Mesothelial cell of epicardium (in vitro differentiated cells): Measurements from ENCODE around the gene PCSK6.

DNA sequence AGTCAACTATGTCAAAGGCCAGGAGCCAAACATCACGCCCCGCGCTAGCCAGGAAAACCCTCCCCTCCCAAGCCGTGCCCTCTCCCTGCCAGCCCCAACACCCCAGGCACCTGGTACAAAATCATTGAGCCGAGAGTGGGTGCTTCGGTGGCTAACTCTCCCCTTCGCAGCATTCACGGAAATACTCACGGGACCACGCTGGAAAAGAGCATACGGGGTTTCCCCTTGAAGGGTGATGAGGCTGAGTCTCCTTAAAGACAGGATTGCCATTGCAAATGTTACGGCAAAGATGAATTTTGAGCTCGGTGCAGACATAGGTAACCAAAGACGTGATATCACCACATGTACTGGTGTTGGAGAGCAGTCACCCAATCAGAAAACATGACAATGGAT lies 123.1 kb upstream of the MEF2A start:
- PRO-cap = no peak

GRCh38 chr15:99498995-99499341 lies 66.8 kb upstream of the MEF2A start:
- PRO-cap = no peak

DNA sequence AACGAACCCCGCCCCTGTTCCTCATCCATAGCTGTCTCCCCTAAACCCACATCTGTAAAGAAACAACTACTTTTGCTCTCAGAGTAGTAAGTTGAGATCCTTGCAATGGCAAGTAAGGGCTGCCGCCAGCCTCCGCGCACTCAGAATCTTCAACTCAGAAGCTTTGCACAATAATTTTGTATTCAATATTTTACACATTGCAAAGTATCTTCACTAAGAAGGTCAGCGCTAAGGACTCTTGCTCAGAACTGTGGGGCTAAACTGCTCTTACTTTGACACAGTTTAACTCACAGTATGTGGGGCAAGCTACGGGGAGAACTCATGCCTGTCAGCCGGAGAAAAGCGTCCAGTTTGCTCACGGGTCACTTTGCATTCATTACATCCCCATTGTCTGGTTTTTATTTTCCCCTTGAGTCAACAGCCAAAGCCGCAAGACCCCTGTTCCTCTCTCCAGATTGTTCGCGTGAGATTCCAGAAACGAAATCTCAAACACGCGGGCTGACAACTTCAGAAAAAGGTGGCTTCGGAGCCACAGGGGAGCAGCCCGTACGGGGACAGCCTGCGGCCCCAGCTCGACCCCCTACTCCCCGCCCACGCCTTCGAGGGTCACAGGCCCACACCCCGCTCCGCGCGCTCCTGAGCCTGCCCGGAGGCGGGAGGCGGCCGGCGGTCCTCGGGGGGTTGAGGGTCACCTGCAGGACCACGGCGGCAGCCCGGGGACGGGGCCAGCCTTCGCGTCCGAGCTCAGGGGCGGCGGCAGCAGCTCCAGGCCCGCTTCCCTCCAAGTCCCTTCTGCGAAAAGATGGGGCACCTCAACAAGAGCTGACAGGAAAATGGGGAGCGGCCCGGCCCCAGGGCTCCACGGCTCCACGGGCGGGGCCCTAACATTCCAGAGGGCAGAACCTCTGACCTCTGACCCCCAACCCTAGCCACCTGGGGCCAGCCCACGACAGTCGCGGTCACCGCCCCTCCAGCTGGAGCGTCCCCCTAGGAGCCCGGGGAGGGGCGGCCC lies 694 bp downstream of the LYSMD4 start:
- PRO-cap = no peak

DNA sequence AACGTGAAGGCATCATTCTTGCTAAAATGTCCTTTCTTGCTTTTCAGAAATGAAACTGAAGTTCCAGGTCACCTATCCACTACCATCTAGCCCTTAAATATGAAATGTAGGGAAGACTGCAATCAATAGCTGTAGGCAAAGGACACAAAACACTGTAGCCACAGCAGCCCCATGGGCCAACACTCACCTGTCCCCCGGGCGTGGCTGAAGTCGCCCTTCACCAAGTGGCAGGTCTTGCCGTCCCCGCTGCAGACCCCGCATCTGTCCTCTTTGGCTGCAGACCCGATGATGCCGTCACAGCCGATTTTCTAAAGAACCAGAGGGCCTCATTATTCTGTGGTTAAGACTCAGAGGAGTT lies 245.6 kb downstream of the ADAMTS17 start:
- PRO-cap = no peak

DNA sequence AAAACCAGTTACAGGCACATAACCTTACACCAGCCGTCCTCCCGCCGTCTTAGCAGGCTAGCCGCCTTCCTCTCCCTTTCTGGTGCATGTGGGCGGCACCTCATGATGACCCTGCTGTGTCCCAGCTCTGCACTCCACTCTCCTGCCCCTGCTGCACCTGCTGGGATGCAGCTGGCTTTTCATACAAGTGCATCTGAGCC lies 216.5 kb downstream of the ADAMTS17 start:
- PRO-cap = no peak

- PRO-cap = no peak
Observed at GRCh38 chr15:100349546-100350523, 8.1 kb upstream of the ADAMTS17 start.

- PRO-cap = no peak
Observed at GRCh38 chr15:100569508-100569864, 32.5 kb downstream of the LINS1 start.

DNA sequence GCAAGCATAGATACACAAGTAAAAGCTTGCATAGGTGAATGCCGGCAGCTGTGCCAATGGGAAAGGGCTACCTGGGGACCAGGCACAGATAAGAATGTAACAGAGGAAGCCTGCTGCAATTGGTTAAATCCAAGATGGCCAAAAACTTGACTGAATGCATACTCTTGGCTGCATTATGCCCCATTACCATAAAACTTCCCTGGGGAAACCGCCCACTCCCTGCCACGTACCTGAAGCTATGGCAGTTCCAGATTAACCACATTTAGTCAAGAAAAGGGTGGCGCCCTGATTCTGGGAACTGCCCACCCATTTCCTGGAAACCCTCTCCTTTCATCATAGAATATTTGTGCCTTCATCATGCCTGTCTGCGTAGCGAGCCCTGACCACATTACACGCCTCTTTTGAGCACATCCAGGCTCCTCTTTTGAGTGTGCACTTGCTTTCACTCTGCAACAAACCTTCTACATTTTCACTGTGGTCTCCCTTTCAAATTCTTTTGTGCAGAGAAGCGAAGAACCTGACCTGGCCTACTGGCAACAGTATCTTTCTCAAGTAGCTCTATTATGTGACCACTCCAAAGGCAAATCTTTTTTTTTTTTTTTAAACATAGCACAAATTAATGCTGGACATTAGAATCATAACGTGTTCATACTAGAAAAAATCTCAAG lies 5.2 kb downstream of the LINS1 start:
- PRO-cap = no peak

- PRO-cap = no peak
Observed at GRCh38 chr15:100600850-100601633, 942 bp downstream of the LINS1 start.

- PRO-cap = no peak
Observed at GRCh38 chr15:100686042-100686916, 83.9 kb downstream of the ASB7 start.

- PRO-cap = no peak
Observed at GRCh38 chr15:100733195-100733543, 130.8 kb downstream of the ASB7 start.

DNA sequence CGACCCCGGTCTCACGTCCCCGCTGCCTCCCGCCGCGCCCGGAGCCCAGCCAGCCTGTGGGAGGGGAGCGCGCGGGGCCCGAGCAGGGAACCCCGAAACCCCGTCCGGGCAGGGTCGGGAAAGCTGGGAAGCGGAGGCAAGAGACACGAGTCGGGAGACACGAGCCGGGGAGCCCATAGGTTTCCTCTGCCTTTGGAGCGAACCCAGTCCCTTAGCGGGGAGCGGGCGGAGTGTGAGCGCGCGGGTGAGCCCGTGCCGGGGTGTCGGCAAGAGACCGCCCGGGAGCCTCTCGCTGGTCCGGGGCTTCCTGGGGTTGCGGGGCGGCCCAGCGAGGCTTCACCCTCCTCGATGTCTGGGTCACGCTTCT lies 483 bp downstream of the LRRK1 start:
- PRO-cap = no peak

DNA sequence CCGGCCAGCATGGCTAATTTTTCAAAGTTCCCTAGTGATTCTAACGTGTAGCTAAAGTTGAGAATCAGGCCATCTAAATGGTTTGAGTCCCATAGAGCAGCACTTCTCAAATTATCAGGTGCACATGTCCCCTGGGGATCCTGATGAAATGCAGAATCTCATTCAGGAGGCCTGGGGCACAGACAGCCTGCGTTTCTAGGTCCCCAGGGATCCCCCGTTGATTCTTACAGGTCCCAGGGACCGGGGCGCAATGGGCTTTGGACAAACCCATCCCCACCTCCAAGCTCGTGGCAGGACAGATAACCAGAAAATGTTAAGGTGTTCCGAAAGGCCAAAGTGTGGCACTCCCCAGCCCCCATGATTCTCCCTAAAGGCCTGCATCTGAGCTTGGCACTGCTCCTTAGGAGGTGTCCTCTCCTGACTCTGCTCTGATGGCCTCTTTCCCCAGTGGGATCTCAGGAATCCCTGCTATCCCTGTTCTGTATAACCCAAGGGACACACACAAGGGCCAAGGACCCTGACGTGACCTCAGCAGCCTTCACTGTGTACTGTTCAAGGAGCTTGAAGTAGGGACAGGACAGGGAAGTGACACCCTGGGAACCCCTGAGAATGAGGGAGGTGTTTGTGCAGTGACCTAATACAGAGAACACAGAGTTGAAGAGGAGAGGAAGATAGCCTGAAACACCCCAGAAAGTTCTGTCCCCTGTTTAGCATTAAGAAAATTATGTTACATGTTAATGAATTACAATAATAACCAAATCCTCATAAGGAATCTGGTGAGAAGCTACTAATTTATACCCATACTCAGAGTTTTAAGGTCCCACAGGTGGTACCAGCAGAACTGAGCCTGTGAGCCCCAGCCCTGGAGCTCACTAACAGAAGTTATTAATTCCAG lies 8.1 kb downstream of the LRRK1 start:
- PRO-cap = no peak

DNA sequence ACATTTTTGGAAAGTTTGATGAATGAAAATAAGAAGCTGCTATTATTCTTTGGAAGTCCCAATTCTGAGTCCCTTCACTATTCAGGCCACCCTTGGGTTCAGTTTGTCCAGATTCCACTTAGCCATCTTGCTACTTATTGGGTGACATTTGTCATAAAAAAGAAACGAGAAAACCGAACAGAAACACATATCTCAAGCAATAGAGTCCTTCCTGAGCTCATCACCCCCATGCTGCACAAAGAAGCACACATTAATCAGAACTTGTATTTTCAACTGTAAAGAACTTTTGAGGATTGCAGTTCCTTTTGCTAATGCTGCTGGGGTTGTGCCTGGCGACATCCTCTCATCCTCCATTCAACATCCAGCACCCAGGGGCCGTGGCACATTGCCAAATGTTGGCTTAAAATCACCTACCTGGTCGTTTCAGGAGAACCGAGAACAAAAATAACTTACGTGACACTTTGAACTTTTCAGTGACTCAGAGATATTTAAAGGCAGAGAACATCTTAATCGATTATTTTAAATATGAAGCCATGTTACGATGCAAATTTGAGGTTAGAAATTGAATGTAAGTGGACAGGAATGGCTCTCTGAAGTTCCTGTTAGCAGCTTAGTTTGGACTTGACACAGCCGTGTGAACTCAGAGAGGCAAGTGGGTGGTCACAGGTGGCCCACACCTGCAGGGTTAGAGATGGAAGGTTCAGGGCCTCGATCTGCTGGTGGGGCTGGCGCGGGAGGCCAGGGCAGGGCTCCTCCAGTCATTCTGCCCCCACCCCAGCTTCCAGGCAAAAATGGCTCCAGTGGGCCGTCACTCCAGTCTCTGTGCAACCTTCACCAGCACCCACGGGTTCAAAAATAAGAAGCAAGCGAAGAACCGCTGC lies 12.0 kb downstream of the LRRK1 start:
- PRO-cap = no peak

DNA sequence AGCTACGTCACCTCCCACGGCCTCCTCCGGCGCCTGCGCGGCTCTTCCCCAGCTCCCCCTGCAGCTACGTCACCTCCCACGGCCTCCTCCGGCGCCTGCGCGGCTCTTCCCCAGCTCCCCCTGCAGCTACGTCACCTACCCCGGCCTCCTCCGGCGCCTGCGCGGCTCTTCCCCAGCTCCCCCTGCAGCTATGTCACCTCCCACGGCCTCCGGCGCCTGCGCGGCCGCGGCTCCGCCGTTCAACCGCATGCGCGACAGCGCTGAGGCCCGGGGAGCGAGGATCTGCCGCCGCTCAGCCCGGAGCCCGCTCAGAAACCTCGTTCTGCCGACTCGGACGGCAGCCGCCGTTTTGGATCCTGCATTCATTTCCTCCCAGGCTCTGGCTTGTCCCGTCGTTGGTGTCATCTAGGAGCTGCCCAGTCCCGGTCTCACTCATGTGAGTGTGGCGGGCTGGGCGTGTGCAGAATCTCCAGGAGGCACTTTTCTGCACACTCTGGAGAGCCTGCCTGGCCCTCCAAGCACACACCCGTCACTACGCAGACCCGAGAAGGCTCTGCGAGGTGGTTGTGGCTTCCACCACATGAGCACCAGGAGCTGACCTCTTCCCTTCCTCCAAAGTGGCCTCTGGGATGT lies 165.4 kb downstream of the CHSY1 start:
- PRO-cap = no peak

GRCh38 chr15:101244858-101245858 lies 6.7 kb downstream of the CHSY1 start:
- PRO-cap = no peak

DNA sequence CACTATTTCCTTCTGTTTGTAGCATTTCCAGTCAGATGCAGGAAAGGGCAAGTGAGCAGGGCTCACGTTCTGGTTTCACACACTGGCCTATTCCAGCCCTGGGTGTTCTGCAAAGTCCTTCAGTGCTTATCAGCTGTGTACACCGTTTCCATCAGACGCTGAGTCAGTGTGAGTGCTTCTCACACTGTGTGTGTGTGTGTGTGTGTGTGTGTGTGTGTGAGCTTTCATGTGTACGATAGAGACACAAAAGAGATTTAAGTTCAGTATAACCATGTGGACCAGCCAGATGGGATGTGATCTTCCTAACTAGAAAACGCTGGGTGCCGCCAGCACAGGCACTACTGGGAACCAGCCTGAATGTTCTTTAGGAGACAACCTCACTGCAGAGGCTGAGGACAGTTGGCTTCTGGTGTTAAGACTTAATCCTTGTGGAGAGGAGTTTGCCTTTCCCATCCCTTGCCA lies 3.8 kb upstream of the CHSY1 start:
- PRO-cap = no peak

- PRO-cap = no peak
Observed at GRCh38 chr15:101281224-101282199, 4.2 kb upstream of the SELENOS start.

DNA sequence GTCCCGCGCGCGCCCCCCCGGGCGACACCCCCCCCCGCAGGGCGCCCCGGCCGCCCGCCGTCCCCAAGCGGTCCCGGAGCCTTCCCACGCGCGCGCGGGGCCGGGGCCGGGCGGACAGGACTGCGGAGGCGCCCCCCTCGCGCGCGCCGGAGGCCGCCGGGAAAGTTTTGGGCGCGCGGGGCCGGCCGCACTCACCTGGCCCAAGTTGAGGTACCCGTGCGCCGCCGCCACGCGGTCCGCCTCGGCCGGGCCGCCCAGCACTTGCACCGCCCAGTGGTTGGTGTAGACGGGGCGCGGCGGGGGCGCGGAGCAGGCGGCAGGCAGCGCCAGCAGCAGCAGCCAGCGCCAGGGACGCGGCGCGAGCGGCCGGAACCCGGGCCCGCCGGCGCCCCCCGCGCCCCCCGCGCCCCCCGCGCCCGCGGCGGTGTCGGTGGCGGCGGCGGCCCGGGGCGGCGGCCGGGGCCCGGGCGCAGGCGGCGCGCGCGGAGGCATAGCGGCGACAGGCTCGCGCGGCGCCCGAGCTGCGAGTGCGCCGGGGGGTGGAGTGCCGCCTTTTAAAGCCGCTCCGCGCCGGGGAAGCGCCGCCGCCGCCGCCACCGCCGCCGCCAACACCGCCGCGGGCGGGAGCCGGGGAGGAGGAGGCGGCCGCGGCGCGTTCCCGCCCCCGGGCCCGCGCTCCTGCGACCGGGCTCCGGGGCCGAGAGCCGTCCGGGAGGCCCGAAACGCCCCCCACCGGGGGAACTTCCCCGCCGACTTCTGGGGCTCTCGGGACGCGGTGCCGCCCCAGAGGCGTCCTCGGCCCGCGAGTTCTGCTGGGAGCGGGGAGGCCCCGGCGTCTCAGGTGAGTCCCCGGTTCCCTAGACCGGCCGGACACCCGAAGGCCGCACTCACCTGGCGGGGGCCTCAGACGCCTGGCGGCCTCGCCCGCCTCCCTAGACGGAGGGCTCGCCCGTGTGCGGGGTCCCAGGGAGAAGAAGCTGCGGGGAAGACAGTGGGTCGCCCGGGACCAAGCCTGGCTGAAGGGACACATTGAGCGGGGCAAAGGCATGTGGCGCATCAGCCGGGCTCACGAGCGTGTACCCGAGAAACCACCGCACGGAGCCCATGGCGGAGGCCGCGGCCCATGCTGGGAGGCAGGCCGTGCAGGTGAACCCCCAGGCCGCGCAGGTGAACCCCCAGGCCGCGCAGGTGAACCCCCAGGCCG lies at the start of gene PCSK6:
PCSK6 (minus strand) TSS at position 529 of the 1,204 bp plus-strand sequence.
- PRO-cap = unidirectional peak, minus-strand start at position 529 of the sequence

- PRO-cap = no peak
Observed at GRCh38 chr15:101657925-101658425, 5.8 kb upstream of the TM2D3 start.